Epidermal melanocyte (primary cell): ENCODE results near the genes OR4M2B and SNRPN.

DNA sequence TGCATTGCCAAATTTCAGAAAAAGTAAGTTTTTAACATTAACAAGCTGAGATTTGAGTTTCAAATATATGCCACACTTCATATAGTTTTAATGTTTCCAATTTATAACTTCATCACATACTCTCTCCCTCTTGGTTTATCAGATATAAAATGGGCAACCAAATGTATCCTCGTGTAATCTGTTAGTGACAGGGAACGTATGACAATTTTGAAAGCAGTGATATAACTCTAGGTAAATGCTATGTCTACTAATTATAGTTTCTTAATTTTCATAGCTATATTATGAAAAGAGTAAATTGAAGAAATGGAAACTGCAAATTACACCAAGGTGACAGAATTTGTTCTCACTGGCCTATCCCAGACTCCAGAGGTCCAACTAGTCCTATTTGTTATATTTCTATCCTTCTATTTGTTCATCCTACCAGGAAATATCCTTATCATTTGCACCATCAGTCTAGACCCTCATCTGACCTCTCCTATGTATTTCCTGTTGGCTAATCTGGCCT is at the start of gene OR4M2B:
TSS of gene OR4M2B (plus strand) at position 206 of the 505 bp plus-strand sequence.
- RRBS: no CpG with 5 or more reads among the region's 2 CpGs

DNA sequence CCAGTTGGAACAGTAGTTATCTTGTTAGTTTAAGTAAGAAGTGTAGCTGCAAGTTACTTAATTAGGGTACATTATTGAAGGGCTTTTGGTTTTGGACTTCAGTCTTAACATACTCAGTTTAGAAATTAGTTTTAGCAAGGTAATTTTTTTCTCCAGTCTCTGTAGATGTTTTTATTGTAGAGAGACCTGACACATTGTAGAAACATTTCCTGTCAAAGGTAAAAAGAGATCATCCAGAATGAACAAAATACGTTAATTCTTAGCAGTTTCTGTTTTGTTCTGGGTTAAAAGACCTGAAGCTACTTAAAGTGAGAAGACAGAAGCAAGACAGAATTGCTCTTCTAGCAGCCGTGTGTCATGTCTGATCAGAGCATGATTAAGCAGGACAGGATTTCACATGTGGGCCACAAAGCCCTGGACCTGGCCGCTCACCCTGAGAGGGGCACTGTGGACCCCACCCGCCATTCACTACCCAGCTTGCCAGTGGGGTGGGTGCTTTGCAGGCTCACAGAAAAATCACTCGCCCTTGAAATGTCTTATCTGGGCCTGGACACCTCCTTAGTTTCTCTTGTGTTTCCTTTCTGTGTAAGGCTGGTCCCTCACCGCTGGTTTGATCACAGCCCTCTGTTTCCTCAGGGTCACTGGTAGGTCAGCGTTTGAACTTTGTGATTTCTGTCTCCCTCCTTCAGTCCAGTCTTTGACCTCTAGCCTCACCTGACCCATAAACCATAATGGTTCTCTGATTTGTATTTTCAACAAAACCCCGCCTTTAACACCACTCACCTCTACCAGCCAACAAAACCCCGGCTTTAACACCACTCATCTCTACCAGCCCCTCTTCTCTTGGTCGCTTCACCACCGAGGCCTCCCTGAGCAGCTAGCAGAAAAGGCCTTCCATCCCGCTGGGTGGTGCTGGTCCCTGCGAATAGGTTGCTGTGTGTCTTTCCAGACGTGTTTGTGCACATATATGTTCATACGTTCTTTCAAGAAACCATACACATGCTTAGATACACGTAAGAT is 170.9 kb downstream of the OR4N4 start:
- RRBS: no CpG with 5 or more reads among the region's 16 CpGs

- RRBS: 1% methylated on average over 27 of the region's 48 CpGs
Observed at GRCh38 chr15:22786869-22787222, 402 bp downstream of the NIPA1 start.

GRCh38 chr15:22827661-22828369 is 10.7 kb upstream of the NIPA2 start:
- RRBS: no CpG with 5 or more reads among the region's 16 CpGs

DNA sequence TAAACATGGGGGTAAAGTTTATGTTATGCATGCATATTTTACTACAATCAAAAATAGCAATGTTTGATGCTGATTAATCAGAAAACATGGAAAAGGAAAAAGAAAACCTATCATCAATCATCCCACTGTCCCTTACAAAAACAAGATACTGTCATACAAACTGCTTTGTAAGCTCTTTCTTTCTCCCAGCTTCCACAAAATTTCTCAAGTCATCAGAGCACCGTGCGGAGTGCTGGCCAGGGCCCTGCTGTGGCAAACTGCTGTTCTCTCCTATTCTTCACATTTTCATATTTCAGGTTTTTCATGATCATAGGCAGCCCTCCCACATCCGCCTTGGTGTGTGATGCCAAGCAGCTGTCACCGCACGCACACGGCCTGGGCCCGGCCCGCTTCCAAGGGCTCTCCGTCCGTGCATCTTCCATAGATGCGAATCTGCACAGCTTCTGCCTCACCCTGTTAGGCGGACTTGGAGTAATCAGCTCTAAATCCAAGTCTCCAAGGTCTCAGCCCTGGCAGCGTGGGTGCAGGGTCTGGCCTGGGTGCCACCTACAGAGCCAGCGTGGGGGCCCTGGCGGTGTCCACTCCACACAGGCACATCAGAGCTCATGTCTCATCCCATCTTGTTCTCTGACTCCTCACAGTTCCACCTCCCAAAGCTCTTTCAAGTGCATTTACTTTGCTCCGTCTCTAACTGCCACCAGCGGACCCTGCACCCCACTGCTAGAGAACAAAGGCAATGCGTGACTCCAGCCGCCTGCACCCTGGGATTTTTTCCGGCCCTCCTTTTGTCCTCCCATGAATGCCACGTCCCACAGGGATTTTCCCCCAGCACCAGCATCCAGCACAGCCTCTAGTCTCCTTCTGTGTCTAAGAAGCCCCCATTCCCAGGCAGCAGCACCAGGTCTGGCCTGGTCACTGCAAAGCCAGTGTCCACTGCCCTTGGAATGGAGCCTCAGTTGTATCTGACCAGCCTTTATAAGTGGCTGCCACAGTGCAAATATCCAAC is 27.2 kb downstream of the CYFIP1 start:
- RRBS: no CpG with 5 or more reads among the region's 21 CpGs

GRCh38 chr15:23303587-23304009 is 30.4 kb downstream of the GOLGA6L26 start:
- RRBS: no CpG with 5 or more reads among the region's 58 CpGs

DNA sequence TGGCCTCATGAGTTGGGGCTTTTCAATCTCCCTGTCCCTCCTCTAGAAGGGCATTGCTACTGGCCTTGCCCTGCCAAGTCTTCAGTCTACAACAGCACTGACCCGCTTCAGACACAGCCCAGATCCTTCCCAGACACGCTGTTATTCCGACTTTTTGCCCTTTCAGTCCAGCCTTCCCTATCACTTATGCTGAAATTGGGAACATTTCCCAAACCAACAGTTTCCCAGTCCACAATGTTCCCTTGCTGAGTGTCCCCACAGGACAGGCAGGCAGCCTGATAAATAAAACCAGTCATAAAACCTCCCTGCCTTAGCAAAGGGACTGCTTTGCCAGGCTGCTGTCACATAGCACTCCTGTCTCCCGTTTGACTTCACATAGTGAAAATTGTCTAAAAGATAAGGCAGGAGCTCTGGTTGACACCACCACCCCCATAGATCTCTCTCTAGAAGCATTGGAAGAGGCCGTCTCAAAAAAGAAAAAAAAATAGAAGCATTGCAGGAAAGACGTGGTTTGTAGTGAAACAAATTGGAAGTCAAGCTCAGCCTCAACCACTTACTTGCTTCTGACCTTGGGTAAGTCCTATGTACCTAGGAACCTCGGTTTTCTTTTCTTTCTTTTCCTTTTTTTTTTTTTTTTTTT is 43.4 kb downstream of the GOLGA6L2 start:
- RRBS: no CpG with 5 or more reads among the region's 7 CpGs

DNA sequence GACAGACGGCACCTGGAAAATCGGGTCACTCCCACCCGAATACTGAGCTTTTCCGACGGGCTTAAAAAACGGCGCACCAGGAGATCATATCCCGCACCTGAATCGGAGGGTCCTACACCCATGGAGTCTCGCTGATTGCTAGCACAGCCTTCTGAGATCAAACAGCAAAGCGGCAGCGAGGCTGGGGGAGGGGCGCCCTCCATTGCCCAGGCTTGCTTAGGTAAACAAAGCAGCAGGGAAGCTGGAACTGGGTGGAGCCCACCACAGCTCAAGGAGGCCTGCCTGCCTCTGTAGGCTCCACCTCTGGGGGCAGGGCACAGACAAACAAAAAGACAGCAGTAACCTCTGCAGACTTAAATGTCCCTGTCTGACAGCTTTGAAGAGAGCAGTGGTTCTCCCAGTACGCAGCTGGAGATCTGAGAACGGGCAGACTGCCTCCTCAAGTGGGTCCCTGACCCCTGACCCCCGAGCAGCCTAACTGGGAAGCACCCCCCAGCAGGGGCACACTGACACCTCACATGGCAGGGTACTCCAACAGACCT is 27.3 kb upstream of the NDN start:
- RRBS: no CpG with 5 or more reads among the region's 16 CpGs

DNA sequence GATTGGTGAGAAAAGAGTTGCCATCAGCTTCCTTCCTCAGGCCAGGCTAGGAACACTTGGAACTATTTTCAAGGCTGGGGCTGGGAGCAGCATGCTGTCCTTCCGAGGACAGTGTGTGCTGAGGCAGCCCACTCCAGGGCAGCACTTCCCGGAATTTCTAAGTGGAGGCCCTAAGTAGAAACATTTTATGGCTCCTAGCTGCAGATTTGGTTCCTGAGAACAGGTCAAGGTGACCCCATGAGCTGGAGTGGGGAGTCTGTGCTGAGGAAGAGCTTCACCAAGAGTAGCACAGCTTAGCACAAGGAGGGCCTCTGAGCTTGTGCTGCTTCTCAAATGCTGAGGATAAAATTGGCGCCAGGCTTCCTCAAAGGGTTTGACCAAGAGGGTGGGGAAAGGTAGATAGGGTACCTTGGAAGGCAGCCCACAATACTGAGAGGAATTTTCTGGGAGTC is 111.1 kb upstream of the NDN start:
- RRBS: no CpG with 5 or more reads among the region's 3 CpGs

GRCh38 chr15:24954543-24955490 is at the start of gene SNRPN:
Gene SNRPN, plus strand, starts transcription at chr15:24954987.
- RRBS: 11% methylated on average over 7 of the region's 46 CpGs

GRCh38 chr15:25085189-25085601 is 130.4 kb downstream of the SNRPN start:
- RRBS: no CpG with 5 or more reads among the region's 7 CpGs

DNA sequence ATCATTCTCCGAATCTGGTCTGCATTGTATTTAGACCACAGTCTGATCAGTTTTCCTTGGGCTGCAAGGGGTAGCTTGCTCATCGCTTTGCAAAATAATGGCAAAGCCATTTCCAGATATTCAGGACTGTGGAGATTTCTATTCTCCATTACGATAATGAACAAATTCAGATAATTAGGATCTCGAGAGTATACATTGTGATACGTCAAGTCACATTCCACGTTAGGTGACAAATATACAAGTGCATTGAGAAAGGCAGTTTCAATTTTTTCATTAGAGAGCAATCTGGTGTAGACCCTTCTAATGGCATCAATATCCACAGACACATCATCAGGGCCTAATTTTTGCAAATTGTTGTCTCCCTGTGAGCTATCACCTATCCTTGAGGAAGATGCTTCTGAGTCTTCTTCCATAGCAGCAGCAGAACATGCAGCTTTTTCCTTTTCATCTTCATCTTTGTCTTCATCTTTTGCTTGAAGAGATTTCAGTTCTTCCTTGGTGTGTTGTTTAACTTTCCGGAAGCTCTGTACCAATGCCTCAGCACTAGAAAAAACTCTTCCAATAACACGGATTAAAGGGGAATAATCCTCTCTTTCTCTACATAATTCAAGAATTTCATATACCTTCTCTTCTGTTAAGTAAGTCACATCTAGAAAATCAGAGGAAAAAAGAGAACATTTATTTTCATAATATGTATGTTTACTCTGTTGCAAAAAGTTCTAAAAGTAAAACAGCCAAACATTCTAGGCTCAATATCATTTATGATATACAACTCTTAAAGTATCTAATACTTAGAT is 67.5 kb downstream of the UBE3A start:
- RRBS: no CpG with 5 or more reads among the region's 8 CpGs

DNA sequence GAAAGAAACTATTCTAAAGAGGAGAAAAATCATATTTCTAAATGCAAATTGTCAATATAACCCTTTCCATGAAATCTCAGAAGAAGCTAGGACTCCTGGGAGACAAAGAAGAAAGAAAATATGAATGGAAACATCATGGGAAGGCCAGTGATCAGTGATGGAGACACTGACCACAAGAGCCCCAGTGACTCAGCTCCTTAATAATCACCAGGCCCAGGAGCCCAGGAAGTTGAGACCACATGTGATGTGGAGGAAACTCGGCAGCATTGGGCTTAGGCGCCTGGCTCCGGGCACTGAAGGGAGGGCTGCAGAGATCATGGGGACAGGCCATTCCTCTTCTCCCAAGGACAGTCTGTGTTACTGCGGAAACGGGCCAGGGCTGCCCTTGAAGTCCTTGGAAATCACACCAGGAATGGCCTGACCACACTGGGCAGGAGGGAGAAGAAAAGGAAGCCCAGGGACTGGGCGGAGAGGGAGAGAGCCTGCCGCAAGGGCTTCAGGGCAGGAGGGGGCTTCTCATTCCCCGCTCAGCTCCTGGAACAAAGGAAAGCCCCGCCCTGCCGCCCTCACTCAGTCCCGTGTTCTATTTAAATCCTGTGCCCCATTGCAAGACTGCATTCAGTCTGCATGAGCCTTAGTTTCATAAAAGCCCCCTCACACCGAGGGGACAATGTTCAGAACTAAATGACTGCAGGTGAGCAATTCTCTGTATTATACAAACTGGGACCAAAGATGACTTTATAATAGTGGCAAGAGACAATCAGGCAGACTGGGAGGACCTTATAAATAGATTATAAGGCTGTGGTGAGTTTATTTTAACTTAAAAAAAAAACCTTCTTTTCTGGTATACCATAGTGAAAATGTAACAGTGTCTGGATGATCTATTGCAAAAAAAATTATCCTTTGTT is 205.3 kb upstream of the UBE3A start:
- RRBS: no CpG with 5 or more reads among the region's 12 CpGs

GRCh38 chr15:25737106-25738036 is 125.8 kb downstream of the ATP10A start:
- RRBS: no CpG with 5 or more reads among the region's 17 CpGs

DNA sequence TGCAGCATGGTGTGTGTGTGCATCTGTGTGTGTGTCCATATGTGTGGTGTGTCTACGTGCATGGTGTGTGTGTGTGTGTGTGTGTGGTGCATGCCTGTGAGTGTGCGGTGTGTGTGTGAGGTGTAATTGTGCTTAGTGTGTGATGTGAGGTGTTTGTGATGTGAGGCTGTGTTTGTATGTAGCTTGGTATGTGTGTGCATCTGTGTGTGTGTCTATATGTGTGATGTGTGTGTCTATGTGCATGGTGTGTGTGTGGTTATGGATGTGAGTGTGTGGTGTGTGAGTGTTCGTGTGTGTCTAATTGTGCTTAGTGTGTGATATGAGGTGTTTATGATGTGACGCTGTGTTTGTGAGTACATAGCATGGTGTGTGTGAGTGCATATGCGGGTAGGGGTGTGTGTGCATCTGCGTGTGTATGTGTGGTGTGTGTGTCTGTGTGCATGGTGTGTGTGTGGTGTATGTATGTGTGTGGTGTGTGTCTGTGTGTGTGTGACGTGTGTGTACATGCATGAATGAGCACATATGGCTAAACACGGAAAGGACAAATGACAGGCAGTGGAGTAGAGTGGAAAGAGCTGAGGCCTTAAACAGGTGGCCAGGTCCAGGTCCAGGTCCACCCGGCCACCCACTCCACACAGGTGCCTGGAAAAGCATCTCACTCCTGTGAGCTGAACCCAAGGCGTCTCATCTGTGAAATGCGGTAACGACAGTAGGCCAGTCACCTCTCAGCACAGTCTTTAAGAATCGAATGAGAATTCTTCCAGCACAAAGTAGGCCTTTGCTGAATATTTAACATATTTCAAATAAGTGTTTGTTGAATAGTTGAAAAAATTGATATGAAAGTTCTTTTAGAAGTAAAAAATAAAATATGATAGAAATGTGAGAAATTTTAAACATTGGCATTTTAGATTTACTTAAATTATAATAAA is 58.8 kb downstream of the ATP10A start:
- RRBS: no CpG with 5 or more reads among the region's 13 CpGs

GRCh38 chr15:26013979-26014240 is 150.8 kb upstream of the ATP10A start:
- RRBS: no CpG with 5 or more reads among the region's 3 CpGs

DNA sequence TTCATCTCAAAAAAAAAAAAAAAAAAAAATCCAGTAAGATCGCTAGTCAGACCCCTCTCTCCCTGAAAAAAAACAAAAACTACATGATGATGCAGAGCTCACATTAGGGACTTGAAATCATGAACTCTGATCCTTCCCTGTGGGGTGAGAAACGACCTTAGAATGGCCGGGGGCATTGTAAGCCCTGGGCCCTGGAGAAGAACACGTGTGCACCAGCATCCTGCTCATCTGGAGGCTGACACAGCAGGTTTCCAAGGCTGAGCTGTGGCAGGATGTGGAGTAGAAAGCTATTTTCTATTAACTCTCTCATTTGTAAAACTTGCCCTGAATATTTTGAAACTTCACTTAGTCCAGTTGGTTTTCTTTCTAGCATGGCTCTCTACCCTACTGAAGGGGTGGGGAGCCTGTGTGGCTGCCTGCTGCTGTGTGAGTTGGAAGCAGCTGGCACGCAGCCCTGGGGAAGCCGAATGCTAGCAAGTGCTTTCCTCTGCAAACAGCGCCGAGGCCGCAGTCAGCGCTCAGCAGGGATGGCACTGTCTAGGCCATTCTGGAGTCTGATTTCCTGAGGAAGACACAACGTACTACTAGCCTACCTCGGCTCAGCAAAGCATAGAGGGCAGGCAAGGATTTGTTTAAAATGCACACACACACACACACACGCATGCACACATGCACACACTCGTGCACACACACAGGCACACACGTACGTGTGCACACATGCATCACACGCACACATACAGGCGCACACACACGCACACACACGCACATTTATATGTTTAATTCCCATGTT is 58.0 kb downstream of the GABRG3 start:
- RRBS: no CpG with 5 or more reads among the region's 20 CpGs

DNA sequence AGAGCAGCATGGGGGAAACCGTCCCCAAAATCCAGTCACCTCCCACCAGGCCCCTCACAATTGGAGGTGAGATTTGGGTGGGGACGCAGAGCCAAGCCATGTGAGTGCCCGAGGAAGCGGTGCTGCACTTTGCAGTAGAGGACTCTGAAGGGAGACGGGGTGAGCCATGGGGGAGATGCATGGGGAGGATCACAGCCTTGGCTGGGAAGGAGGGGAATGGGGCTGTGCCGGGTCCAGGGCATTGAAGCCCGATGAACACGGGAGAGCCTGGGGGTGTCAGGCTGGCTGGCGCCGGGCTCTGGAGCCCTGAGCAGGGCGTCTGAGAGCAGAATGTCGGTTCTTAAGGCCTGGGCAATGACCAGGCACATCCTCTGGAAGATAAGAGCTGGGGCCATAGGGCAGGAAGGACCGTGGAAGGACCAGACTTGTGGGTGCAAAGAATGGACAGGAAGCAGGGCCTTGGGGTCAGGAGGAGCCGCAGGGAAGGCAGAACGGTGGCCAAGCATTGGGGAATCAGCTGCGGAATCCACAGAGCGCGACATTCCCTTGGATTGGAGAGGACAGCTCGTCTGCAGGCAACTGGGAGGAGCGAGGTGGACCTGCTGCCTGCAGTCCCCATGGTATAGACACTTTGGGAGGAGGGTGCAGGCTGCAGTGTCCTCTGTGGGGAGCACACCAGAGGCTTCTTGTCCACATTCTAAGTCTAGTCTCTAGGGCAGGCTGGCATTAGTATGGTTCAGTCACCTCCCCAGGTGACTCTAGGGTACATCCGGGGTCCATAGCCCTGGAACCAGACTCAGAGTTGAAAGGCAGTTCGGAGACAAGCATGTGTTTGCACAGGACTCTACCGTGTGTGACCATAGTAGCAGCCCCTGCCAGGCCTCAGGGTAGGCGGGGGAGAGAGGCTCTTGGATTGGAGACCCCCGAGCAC is 118.0 kb downstream of the GABRG3 start:
- RRBS: 95% methylated on average over 5 of the region's 25 CpGs

- RRBS: no CpG with 5 or more reads among the region's 7 CpGs
Observed at GRCh38 chr15:28221802-28222291, 100.1 kb downstream of the HERC2 start.

- RRBS: no CpG with 5 or more reads among the region's 7 CpGs
Observed at GRCh38 chr15:28222541-28223080, 99.4 kb downstream of the HERC2 start.